M059J (cell line): ENCODE measurements around a stretch of chr5.

DNA sequence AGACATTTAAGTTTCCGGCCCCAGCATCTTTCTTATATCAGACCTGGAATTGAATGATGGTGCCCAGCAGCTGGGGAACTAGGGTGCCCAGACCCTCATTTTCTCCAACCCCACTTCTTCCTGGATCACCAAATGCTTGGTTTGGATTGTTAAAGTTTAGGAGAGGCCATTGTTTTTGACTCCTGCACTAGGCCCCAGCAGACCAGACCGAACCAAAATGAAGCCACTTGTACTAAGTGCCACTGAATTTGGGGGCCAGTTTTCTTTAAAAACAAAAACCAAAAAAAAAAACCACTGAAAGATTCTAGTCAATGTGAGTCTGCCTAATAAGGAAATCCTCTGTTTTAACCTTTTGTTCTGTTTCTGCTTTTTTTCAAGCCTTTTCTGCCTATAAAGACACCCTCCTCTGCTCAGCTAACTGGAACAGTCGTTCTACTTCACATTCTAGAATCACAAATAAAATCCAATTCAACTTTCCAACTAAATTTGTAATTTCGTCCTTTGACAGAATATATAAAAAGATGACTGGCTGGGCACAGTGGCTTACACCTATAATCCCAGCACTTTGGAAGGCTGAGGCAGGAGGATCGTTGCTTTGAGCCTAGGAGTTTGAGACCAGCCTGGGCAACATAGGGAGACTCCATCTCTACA lies 64.9 kb downstream of the SERINC5 start:
- RAMPAGE, long total RNA = no peak

GRCh38 chr5:80254789-80255441 lies 933 bp downstream of the SERINC5 start:
- RAMPAGE, long total RNA = no peak

- RAMPAGE, long total RNA = no peak
Observed at GRCh38 chr5:80406834-80407346, 974 bp upstream of the ZFYVE16 start.

- RAMPAGE, long total RNA = no peak
Observed at GRCh38 chr5:80409403-80409868, 1.6 kb downstream of the ZFYVE16 start.

DNA sequence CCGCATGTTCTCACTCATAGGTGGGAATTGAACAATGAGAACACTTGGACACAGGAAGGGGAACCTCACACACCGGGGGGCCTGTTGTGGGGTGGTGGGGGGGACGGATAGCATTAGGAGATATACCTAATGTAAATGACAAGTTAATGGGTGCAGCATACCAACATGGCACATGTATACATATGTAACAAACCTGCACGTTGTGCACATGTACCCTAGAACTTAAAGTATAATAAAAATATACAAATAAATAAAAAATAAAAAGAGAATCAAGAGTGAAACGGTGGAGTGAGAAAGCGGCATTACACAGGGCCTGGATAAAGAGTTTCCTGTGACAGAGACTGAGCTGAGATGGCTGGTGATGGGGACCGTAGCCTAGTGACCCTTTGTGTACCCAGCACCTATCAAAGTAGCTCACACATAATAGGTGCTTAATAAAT lies 44.0 kb upstream of the DHFR start:
- RAMPAGE, long total RNA = no peak

DNA sequence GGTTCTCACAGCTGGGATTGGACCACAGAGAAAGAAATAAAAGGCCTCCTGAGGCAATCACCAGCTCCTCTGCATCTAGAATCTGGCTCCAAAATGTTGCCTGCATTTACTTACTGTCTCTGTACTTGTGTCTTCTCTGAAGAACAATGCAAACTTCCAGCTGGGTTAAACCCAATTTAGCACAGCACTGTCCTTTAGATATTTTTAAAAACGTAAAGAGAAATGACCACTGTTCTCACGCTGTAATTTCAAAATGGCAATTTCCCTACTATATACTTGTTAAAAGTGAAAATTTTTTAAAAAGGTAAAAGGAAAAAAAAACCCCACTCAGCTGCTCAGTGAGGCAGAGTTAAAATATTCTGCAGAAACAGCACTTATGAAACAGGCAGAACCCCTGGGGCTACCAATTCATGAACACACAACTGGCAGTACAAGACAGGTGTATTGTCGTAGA lies 1.7 kb upstream of the RASGRF2 start:
- RAMPAGE, long total RNA = no peak

GRCh38 chr5:80960453-80961662 lies 695 bp downstream of the RASGRF2 start:
- RAMPAGE, long total RNA = no peak

DNA sequence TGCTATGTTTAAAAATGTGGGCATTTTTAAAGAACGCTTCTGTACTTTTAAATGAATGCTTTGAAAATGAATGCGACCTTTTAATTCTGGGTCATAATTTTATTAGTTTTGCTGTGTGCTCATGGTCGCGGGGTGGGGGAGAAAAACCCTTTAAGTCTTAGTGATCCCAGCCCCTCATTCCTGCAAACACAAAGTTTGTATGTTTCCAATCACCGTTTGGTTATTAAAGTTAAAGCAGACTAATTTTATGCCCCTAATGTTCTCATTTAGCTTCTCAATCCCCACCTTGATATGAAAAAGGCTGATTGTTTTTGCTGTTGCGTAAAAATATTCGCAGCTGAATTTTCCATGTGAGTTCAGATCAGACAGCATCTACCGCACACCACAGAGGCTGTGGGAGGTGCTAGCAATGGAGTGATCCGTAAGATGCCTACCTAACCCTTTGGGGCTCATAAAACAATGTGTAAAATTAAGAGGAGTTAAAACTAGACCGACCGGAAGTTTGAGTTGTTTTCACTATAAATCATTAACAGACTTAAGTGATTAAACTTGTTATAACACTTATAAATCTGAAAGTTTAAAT lies 1.6 kb downstream of the RASGRF2 start:
- RAMPAGE, long total RNA = no peak

DNA sequence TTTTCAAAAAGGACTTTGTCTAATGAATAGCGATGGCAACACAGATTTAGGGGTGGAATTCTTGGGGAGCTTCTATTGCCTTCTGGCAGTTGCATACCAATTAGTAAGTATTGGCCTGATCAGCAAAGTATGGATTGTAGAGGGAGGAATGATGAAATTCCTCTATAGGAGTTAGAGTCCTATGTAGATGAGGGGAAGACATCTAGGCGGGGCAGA lies 68.6 kb upstream of the CKMT2 start:
- RAMPAGE, long total RNA = no peak

DNA sequence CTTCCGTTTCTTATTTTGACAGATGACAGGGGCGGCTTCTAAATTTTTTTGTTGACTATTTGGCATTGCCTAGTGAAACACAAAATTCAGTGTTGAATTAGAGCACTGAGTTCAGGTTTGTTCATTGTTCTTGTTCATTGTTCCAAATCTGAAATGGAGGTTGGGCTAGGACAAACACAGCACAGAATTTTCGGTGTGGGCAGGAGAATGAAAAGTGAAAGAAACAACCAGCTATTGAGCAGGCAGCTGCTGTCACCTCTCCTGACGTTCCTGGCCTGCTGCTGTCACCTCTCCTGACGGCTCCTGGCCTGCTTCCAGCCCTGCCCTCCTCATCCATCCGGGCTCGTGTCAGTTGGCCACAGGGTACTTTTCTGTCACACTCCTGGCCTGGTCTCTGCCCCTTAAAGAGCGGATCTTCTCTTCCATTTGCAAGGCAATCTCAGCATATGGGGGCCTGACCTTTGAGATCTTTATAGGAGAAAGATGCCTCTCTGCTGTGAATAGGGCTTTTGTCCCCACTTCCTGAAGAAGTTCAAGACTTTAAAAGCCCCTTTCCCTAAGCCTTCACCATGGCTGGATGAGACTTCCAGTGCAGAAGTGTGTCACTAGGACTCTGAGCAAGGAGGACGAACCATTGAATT lies 45.2 kb upstream of the CKMT2 start:
- RAMPAGE, long total RNA = no peak

DNA sequence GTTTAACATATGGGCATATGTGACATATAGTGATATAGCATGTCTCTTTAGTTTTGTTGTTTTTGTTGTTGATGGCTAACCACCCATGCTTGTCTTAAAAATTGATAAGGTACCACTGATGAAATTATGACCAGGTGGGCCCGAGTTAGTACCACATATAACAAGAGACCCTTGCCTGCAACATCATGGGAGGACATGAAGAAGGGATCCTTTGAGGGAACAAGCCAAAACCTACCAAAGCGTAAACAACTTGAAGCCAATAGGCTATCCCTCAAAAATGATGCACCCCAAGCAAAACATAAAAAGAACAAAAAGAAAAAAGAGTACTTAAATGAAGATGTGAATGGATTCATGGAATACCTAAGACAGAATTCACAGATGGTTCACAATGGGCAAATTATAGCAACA lies 3.2 kb downstream of the ZCCHC9 start:
- RAMPAGE, long total RNA = no peak

DNA sequence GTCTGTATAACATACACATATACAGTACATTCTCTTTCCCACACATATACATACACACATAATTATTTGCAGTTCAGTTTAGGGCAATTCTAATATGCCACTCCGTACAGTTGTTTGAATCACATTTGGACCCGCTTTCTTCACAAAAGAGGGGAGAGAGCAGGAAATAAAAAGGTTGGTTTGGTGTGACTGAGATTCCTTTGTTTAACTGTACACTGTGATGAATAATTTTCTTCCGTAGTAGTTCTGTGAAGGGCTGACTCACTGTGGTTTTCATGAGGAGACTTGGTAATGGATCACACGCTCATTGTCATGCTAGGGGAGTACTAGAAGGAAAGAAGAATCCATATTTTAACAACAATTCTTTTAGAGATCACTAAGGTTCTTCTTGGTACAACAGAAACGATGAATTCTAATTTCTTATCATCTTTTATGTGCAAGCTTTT lies 26.3 kb upstream of the ACOT12 start:
- RAMPAGE, long total RNA = no peak

DNA sequence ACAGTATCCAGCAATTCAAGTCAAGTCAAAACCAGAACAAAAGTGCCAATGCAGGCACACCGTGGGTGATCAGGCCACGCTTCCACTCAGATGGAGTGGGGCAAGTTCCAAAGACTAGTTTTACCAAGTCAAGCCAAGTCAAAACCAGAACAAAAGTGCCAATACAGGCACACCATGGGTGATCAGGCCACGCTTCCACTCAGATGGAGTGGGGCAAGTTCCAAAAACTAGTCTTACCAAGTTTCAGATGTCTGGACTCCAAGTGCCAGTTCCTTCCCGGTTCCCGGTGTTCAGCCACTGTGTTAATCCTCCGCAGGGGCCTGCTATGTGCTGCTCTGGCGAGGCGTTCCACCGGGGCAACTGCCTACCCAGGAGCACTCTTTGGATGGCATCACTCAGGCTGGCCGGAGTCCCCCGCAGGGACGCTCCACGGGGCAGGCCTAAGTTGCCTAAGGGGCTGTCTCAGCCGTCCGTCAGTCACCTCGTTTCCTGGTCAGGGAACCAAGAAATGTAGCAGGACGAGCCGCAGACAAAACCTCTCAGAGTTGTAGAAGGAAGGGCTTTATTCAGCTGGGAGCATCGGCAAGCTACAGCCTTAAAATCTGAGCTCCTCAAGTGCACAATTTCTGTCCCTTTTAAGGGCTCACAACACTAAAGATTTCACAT lies 5.2 kb downstream of the RPS23 start:
- RAMPAGE, long total RNA = no peak

GRCh38 chr5:82275068-82276249 lies 2.7 kb downstream of the RPS23 start:
- RAMPAGE, long total RNA = no peak

DNA sequence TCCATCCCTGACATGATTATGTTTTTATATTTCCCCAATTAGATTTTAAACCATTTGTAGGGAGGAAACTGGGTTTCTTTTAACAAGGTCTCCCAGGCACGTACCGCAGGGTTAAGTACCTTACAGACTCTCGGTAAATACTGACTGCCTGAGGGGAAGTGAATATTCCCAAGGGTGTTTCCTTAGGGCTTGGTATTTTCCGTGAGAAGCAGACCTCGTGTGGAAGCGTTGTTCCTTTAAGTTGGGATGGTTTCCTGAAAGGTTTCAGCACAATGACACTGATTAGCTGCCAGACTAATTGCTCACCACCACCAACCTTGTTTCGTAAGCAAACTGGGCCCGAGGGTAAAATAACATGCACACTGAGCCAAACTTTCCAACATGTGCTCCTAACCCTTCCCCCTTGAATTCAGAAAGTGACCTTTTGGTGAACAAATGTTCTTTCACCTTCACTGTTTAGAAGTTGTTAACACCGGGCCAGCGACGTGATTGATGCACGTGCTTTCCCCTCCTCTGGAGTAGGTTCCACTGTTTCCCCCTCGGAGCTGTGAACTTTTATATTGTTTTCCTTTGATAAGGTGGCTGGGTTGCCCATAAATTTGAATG lies 128.1 kb upstream of the RPS23 start:
- RAMPAGE, long total RNA = no peak

DNA sequence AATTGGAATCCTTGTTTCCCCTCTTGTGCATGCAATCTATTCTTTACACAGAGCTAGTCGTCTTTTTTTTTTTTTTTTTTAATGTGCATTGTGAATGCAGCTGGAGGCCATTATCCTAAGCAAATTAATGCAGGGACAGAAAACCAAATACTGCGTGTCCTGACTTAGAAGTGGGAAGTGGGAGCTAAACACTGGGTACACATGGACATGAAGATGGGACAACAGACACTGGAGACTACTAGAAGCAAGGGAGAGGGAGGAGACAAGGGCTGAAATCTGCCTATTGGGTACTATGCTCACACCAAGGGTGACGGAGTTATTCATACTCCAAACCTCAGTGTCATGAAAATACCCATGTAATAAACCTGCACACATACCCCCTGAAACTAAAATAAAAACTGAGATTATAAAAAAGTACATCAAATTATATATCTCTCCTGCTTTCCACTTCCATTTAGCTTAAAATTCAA lies 192.5 kb upstream of the RPS23 start:
- RAMPAGE, long total RNA = no peak

DNA sequence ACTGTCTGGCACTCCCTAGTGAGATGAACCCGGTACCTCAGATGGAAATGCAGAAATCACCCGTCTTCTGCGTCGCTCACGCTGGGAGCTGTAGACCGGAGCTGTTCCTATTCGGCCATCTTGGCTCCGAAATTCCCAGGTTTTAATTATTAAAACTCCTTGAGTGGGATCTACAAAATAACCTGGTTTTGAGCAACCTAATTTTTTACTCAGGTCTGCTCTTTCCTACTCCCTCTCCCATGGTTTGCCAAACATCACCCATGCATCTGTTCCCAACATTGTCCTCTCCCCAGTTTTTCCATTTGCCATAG lies 7.9 kb upstream of the VCAN start:
- RAMPAGE, long total RNA = no peak

GRCh38 chr5:83475363-83476049 lies 4.0 kb downstream of the VCAN start:
- RAMPAGE, long total RNA = no peak

DNA sequence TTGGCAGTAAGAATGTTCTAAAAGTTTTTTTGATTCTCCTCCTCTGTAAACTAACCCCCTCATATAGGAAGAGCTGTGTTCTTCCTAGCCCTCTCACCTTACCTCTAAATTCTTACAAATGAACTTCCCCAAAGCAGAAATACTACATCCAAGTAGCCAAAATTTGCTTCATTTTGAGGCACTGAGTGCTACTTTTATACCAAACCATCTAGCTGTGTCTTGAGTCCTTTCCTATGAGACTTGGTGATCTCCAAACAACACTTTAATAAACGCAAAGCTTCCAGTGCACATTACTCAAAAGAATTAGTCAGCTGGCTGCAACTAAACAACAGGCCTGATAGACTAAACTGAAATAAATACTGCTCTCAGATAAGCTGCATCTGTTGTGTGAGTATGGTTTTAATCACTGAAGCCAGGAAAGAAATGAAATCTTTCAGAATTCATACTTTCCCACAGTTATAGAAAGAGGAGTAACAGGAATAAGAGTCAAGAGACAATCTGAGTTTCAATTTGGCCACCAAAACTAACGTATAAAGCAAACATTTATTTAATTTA lies 80.3 kb downstream of the VCAN start:
- RAMPAGE, long total RNA = no peak

DNA sequence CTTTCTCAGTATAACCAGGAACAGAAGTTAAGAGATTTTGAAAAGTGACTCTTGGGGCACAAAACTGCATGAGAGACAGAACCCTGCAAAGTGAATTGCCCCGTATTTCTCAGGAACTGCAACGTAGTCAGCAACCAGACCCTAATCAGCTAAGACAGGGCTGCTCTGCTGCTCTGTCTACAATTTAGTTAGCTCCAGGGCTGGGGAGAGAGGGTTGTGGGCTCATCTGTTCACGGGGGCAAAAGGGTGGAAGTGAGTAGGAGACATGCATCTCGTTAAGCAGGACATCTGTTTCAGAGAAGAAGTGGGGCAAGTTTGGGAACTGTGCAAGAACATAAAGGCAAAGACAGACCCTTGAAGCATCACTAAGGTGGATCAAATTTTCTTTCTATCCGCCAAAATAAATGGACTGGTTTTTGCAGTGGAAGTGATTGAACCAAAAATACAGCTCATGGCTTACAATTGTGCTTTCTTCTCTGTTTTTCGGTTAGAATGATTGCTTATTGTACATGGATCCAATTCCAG lies 643 bp upstream of the EDIL3 start:
- RAMPAGE, long total RNA = no peak